Vein endothelial cell (primary cell): Measurements from ENCODE around the gene FOXK1.

GRCh38 chr7:2787245-2787957 lies 56.7 kb downstream of the GNA12 start:
- CAGE, long polyA plus RNA: no peak

- CAGE, long polyA plus RNA: no peak
Observed at GRCh38 chr7:3104201-3104486, 60.5 kb upstream of the CARD11 start.

DNA sequence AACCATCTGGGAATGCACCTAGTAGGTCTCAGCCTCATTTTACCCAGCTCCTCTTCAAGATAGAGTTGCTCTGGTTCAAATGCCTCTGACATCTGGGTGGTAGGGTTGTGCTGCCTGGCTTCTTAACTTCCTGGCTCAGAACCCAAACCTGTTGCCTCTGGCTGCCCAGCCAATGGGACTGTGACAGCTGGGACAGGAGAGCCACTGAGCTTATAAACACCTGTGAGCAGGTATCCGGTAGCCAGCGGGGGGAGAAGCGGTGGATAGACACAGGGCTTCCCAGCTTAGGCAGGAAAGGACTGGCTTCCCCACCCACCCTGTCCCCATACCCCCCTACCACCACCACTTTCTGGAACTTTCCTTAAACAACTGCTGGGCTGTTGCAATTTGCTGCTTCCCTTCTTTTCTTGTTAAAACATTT lies 115.8 kb upstream of the CARD11 start:
- CAGE, long polyA plus RNA: no peak

- CAGE, long polyA plus RNA: no peak
Observed at GRCh38 chr7:3216926-3217632, 84.0 kb upstream of the SDK1 start.

DNA sequence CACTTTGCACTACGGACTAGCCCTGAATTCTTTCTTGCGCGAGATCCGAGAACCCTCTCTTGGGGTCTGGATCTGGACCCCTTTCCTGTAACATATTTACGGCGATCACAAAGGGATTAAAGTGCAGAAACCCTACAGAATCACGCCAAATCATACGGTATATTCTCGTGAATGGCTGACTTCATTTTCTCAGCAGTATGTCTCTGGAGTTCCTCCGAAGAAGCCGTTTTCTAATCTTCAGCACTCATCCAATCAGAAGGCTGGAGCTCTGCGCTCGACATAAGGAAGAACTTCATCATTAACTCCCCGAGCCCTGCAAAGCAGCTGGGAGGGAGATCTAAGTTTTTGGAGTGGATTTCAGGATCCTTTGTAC lies 40.8 kb upstream of the SDK1 start:
- CAGE, long polyA plus RNA: no peak

DNA sequence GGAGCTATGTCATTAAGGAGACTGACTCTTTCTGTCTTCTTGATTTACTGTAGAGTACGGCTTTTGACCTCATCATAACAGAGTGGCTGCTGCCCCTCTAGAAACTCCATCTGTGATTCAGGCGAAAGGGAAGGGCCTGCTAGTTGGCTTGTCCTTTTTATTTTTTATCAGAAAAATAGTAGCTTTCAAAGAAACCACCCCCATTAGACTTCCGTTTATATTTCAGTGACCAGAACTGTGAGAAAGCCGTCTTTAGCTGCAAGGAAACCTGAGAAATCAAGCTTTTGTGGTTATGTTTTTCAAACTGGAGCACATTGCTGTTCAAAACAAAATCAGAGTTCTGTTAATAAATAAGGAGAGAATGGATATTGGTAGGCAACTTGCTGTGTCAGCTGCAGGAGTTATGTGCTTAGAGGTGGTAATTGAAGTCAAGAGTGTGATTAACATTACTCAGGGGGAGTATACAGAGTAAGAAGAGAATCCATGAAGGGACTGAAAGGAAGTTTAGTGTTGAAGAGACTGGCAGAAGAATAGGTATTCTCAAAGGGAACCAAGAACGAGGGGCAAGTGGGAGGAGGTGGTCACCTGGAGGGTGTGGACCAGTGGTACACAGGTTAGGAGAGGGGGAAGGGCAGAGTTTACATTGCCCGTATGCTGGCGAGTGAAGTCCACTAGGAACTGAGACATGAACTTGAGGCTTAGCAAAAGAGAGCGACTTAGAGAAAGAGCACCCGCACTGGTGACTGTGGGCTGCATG lies 79.8 kb downstream of the SDK1 start:
- CAGE, long polyA plus RNA: no peak

DNA sequence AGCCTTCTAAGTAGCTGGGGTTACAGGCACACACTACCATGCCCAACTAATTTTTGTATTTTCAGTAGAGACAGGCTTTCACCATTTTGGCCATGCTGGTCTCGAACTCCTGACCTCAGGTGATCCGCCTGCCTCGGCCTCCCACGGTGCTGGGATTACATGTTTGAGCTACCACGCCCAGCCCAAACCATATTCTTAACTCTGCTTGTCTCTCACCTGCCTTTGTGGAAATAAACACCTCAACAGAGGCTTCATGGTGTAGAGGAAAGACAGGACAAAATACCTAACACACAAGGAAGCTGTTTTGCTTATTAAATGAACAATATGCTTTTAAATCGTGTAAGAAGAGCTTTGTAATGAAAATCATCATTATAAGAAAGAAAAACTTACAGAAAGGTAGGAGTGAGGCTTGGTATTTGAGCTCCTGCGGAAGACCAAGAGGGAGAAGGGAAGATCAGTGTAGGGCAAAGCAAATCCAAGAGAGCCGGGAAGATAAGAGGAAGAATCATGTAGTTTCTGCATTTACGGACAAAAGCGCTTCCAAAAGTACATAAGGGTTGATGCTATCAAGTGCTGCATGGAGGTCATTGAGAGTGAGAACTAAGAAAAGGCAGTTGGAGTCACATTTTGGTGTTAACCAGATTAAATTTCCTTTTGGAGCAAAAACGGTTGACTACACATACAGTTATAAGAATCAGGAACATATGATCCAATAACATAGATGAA lies 109.8 kb downstream of the SDK1 start:
- CAGE, long polyA plus RNA: no peak

DNA sequence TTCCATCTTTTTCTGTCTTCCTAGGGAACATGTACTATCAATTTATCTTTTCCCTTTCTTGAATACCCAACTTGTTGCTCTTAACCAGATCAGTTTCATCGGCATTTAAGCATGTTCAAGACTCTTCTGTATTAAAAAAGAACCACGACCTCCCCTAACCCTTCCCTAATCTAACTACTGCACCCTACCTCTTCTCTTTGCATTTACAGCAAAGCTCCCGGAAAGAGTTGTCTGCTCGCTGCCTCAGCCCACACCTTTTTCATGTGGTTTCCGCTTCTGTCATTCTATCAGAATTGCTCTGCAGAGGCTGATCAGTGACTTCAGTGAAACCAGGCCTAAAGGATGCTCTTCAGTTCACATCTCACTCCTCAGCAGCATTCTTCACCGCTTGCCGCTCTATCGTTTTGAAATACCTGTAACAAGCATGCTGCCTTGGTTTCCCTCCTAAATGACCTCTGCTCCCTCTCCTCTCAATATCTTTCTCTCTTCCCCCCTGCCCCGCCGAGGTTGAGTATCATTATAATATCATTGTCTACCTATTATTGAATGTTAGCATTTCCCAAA lies 160.9 kb downstream of the SDK1 start:
- CAGE, long polyA plus RNA: no peak

DNA sequence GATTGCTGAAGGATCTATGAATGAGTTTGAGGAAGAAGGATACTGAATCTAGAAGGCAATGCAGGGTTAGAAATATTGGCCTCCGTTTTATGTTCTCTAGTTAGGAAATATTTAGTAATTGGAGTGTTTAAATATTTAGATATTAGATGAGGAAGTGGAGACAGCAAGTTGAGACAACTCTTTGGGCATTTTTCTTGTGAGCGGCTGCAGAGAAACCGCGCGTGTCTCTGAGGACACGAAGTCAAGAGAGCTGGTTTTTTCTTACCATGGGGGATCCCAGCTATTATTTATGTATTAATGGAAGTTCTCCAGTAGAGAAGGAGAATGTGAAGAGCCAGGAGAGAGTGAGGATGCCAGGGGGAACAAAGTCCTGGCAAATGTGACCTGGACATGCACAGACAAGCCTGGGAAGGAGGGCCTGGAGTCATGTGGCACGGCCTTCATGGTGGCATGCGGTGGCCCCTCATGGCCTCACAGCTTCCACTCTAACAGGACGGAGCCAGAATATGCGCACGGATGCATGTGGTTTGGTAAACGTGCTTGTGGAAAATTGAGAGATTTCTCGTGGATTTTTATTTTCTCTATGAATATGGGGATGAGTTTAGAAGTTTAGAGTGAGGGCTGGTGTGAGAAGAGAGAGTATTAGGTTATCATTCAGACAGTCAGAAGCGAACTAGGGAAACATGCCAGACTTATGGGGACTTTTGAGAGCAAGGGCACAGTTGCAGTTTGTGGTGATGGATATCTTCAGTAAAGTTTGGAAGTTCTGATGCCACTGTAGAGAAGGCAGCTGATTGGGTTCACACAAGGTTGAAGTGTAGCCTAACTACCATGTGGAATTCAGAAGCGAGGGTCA lies 351.2 kb downstream of the SDK1 start:
- CAGE, long polyA plus RNA: no peak

GRCh38 chr7:4006665-4007290 lies 675.3 kb upstream of the FOXK1 start:
- CAGE, long polyA plus RNA: no peak

DNA sequence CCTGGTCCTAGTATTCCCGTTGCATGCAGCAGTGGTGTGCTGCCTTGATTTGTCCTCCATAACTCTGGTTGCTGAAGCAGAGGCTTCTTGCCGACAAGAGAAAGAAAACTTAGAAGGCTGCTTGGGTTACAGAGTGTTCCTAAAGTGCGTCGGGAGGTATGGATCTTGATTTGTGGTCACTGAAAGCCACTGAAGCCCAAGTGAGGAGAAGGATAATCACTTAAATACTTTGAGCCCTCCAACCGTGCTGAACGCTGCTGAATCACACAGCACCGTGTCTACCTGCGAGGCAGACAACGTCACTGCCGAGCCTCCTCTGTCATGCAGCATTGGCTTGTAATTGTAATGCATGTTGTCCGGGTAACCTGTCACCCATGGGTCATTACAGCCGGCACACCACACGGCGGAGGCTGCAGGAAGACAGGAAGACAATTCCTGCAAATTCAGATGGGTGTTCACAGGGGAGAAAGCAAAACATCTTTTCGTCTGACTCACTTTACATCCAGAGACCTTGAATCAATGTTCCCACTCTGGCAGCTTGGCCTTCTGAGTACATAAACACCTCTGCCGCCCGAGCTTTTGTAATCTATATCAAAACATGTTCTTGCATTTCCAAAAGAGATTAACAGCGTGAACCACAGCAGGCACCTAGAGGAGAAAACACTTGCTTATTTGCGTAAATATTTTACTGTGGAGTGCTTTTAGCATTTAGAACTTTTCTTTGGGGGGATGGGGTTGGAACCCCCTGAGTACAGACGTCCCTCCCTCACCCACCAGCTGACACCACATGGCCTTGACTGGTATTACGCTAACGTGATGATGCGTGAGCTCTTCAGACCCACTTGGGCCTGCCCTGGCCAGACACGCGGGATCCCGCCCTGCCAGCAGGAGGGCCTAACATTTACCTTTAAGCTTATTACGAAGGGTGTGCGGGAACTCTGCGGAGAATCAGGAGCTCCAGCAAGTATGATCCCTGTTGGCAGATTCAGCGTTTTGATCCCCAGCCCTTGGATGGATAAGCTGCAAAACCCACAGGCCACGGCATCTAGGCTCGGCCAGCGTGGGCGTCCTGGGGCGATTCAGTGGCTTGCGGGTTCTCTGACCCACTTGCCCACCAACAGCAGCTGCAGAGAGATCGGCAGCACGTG lies 545.8 kb upstream of the FOXK1 start:
- CAGE, long polyA plus RNA: no peak

DNA sequence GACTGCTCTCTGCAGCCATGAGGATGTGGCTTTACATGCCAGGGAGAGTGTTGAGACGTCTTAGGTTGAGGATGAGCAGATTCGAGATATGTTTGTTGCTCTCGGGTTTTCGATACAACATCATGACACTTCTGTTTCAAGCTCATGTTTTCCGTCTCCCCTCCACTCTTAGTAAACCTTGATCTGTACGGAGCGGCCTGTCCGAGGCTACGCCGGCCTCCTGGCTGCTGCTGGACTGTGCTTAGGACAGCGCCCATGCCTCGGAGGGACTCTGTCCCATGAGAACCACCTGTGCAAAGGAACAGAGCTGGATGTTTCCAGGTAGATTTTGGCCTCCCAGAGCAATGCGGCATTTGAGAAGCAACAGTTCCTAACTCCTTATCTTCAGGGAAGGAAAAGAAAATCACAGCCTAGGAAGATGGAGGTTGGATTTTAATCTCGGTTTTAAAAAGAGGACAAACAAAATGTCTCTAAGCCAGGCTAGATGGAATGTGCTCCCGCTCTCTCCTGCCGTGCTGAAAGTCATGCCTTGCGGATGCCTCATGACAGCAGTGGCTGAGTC lies 414.4 kb upstream of the FOXK1 start:
- CAGE, long polyA plus RNA: no peak

DNA sequence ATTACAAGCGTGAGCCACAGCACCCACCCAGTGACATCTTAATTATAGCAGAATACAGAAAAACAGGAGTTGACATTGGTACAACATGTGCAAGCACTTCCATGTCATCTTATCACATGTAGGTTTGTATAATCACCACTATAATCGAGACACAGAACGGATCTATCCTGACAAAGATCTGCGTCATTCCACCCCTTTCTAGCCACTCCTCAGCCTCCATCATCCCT lies 262.3 kb upstream of the FOXK1 start:
- CAGE, long polyA plus RNA: no peak

- CAGE, long polyA plus RNA: no peak
Observed at GRCh38 chr7:4641546-4642465, 40.3 kb upstream of the FOXK1 start.

GRCh38 chr7:4681863-4683098 lies at the start of gene FOXK1:
Gene FOXK1, plus strand, starts transcription at chr7:4682295.
- CAGE, long polyA plus RNA: no peak

- CAGE, long polyA plus RNA: no peak
Observed at GRCh38 chr7:4683099-4683665, 1.1 kb downstream of the FOXK1 start.

DNA sequence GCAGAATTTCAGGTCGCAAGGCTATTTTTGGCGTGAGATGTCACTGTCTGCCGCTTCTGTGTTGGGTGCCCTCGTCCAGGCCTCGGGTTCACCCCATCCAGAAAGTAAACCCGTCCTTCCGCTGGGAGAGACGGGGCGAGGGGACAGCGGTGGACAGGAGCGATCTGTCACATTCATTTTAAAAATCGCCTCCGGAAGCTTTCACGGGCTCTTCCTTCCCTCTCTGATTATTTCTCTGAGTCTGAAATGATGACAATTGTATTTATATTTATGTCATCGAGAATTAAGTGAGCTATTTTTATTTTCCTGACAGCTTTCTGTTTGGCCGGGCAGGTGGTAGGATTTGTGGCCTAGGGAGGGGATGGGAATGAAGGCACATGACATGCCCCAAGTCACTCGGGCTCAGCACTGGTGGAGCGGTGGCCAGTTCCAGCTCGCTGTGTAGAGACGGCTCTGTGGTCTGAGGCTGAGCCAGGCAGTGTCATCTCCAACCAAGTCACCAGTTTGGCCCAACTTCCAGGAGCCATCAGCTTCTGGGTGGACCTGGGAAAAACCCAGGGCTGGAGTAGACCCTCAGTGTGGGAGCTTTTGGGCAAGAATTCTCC lies 40.6 kb upstream of the AP5Z1 start:
- CAGE, long polyA plus RNA: no peak

- CAGE, long polyA plus RNA: no peak
Observed at GRCh38 chr7:4748087-4748327, 27.4 kb upstream of the AP5Z1 start.

- CAGE, long polyA plus RNA: no peak
Observed at GRCh38 chr7:4791947-4793003, 16.9 kb downstream of the AP5Z1 start.

GRCh38 chr7:4808489-4809888 lies 33.6 kb downstream of the AP5Z1 start:
- CAGE, long polyA plus RNA: no peak